Neural progenitor cell (in vitro differentiated cells): ENCODE measurements around a stretch of chr6.

DNA sequence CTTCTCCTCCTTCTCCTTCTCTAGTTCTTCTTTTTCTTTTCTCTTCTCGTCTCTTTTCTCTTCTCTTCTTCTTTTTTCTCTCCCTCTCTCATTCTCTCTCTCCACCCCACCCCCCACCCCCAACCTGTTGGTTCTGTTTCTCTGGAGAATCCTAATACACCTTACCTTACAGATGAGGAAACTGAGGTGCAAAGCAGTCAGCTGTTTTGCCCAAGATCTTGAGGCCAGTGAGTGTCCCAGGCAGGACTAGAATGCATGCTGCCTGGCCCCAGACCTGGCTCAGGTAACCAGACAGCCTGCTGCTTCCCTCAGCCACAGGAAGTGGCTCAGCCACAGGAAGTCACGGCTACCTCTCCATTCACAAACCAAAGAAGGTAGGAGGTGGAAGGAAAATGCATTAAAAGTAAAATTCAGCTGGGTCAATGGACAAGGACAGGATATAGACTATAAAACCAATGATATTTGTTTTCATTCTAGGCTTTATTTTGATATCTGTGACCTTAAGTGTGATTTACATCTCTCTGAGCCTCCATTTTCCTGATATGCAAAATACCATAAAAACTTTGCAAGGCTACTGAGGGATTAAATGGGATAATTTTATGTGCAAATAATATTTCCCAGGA lies 517.6 kb downstream of the CD83 start:
- RAMPAGE, long total RNA = no peak

GRCh38 chr6:14784615-14785419 lies 461.1 kb upstream of the JARID2 start:
- RAMPAGE, long total RNA = no peak

DNA sequence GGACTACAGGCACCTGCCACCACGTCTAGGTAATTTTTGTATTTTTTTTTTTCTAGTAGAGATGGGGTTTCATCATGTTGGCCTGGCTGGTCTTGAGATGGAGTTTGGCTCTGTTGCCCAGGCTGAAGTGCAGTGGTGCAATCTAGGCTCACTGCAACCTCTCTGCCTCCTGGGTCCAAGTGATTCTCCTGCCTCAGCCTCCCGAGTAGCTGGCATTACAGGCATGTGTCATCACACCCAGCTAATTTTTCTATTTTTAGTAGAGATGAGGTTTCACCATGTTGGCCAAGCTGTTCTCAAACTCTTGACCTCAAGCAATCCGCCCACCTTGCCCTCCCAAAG lies 404.3 kb upstream of the JARID2 start:
- RAMPAGE, long total RNA = no peak

- RAMPAGE, long total RNA = no peak
Measured at GRCh38 chr6:14871228-14871635, 374.6 kb upstream of the JARID2 start.

DNA sequence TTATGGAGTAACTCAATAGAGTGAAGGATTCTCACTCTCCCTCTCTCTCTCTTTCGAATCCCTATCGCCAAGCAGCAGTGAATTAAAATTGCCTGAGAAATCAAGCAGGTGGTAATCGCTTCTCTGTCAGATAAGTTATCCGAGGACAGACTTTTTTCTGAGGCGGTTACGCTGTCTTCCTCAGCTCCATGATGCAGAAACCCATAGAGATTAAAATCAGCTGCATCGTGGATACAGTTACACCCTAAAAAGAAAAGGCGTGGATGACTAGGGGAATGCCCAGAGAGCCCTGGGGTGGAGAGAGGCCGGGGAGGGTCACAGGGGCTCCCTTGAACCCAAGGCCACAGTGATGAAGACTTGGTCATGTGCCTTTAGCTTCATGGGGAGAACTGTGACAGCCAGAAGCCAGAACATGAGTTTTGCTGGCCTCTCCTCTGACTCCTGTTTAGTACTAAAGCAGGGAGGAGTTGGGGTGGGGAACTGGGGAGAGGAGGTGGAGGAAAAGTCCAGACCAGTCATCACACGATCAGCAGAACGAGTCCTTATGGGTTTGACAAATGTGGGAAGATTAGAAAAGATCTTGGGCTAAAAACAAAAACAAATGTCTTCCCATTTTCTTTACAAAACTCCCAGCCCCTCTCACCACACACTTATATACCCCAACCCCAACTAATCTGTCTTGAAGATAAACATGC lies 138.7 kb upstream of the JARID2 start:
- RAMPAGE, long total RNA = no peak

- RAMPAGE, long total RNA = no peak
Measured at GRCh38 chr6:15286970-15287169, 41.0 kb downstream of the JARID2 start.

- RAMPAGE, long total RNA = no peak
Measured at GRCh38 chr6:15299481-15300297, 53.8 kb downstream of the JARID2 start.

GRCh38 chr6:15317815-15318158 lies 71.9 kb downstream of the JARID2 start:
- RAMPAGE, long total RNA = no peak

GRCh38 chr6:15362731-15363297 lies 116.9 kb downstream of the JARID2 start:
- RAMPAGE, long total RNA = no peak

DNA sequence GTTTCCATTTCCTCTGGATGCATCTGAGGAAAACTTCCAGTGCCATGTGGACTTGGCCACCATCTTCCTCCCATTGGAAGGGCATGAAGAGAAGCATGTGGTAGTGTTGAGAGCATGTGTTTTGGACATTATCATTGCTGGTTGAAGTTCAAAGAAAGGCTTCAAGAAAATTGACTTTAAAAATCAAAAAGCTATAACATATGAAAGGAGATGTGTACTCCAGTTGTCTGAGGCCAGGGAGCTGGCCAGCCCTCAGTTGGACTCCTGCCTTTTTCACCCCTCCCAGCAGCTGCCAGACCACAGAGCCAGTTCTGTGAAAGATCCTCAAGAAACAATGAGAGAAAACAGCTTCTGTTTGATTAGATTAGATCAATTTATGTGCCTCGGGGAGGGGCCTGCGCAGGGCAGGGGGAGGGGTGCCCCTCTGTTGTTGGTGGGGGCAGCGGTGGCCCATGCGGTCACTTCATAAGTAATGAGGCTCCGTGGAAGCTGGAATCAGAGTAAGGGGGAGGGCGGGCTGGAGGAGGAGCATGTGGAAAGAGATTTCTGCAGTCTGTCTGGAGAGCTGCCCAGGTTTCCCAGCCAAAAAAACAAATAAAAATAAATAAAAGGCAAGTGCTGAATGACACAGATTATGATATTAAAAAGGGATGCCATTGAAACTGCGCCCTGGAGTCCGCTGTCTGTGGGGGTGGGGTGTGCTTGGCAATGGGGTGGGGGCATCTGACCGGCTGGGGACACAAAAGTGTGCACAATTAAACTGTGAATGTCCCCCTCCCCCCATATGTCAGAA lies 154.1 kb downstream of the JARID2 start:
- RAMPAGE, long total RNA = no peak

DNA sequence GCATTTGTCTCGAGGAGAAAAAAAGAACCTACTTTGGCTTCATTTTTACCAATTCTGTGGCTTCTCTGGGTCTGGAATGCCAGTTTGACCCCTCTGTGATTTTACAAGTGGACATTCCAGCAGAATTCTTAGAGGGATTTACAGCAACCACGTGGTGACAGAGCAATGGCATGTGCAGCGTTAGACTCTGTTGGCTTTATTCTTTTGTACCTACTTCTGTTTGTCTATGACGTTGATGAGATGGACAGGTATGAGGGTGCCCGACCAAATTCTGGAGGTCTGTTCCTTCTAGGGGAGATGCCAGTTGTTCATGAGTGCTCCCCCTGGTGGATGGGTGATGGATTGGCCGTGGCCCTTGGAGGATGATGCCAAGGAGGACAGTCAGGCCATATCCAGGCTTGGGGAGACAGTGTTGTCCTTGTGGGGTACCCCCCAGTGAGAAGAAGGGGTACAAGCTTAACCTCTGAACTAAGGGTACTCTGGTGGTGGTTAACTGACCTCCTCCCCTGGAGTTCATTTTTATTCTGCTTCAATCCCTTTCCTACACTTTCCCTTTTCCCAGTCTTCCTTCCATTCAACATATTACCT lies 198.6 kb downstream of the DTNBP1 start:
- RAMPAGE, long total RNA = no peak

- RAMPAGE, long total RNA = no peak
Measured at GRCh38 chr6:15475166-15475800, 187.5 kb downstream of the DTNBP1 start.

DNA sequence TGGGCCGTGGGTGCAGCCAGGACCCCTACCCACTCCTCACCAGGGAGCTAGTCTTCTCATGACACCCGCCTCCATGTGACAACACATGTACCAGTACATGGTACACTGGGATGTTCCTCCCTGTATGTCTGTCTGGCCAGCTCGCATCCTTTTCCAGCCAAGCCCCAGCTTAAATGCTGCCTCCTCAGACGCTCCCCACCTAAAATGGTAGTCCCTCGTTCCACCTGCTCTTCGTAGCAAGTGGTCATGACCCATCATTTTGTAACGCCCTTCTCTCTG lies 162.4 kb downstream of the DTNBP1 start:
- RAMPAGE, long total RNA = no peak

DNA sequence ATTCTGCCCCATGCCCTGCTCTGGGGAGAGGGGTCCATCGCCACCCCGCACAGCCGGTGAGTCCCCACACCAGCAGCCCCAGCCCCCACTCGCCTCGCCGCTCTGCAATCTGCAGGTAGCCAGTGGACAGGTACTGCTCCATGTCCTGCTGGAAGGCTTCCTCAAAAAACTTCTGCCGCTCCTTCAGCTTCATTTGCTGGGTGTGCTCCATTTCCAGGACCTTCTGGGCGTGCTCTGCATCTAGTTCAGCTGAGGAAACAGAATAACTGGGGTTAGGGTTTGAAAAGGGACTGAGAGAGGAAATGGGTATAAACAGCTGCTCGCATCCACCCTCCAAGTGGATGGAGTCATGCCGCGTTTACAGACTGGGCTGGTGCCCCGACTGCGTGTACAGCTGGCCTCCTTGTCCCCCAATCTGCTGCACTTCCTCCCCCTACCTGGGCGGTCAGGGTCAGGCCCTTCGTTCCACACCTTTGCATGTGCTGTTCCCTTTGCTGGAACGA lies 129.6 kb downstream of the DTNBP1 start:
- RAMPAGE, long total RNA = no peak

GRCh38 chr6:15586496-15587258 lies 76.2 kb downstream of the DTNBP1 start:
- RAMPAGE, long total RNA = no peak

DNA sequence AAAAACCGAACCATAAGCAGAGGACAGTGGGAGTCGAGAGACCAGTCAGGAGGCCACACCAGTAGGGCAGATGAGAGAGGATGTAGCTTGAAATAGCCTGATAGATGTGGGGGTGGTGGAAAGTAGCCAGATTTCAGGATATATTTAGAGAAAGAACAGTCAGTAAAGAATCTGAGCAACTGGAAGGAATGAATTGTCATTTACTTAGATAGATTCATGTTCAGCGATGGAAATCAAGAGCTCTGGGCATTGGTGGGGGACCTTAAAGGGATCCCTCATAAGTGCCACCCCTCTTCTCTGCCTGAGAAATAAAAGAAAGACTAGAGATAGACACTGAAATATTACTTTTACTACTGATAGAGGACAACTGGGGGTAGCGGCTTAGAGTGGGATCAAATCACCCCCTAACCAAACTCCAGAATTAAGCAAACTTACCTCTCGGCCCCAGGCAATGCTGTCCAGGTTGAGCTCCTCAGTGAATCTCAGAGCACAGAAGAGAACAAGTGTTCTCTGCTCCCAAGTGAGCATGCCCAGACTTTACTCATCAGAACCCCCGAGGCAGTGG lies 133.7 kb upstream of the DTNBP1 start:
- RAMPAGE, long total RNA = no peak

DNA sequence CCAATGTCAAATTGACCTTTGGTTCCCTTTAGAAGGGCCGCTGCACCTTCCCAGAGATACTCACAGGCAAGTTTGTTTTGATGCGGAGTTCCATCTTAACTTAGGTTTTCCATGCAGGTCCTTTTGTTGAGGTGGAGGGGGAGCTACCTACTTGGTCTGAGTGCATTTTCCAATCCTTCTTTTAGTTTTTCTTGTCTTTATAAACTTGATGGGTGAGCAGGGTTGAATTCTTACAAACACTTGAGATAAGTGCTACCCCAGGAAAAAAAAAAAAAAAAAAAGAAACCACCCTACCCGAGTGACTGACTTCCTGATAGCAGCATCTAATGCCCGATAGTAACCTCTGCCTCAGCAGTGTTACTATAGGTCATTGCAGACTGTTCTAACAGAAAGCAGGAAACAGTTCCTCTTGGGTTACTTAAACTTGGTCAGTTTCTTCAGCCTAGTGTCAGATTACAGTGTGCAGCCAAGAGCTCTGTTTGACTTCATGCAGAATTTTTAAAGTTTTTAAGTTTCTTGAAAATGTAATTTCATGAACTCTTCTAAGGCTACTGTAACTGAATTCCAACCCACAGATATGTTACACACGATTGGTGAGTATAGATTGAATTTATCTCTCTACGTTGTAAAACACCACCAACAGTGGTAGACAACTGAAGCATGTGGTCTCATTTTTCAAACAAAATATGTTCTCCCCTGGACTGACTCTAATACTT lies 2.0 kb downstream of the MYLIP start:
- RAMPAGE, long total RNA = no peak

- RAMPAGE, long total RNA = no peak
Measured at GRCh38 chr6:16134756-16135818, 6.2 kb downstream of the MYLIP start.

DNA sequence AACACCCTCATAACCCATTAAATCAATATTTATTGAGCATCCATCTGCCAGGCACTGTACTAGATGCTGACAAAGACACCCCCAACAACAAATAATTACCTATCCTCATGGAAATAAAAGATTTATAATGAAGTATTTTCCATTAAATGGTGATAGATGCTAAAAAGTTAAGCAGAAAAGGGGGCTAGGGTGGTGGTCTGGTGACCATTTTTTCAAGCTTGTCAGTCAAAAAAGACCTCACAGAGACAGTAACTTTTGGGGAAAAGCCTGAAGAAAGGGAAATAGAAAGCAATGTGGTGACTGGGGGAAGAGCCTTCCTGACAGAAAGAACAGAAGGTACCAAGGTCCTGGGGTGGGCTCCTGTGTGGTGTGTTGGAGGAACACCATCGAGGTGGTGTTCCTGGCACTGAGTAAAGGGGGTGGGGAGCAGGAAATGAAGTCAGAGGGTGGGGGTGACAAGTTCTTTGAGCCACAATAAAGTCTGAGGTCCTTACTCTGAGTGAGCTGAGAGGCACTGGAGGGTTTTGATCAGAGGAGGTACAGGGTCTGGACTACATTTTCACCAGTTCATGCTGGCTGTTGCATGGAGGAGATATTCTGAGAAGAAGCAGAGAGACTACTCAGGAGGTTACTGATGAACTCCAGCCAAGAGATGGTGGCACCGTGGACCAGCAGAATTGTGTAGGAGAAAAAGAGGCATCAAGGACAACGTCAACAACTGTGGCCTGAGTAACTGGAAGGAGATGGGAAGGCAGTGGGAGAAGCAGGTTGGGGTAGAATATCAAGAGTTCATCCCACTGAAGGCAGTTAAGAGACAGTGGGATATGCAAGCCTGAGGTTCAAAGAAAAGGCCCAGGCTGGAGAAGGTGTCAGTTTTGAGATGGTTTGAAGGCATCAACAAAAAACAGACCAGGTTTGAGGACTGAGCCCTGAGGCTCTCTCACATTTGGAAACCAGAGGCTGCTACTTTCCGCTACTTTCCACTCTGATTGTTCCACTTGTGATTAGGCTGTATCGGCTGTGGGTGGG lies 198.2 kb downstream of the GMPR start:
- RAMPAGE, long total RNA = no peak

DNA sequence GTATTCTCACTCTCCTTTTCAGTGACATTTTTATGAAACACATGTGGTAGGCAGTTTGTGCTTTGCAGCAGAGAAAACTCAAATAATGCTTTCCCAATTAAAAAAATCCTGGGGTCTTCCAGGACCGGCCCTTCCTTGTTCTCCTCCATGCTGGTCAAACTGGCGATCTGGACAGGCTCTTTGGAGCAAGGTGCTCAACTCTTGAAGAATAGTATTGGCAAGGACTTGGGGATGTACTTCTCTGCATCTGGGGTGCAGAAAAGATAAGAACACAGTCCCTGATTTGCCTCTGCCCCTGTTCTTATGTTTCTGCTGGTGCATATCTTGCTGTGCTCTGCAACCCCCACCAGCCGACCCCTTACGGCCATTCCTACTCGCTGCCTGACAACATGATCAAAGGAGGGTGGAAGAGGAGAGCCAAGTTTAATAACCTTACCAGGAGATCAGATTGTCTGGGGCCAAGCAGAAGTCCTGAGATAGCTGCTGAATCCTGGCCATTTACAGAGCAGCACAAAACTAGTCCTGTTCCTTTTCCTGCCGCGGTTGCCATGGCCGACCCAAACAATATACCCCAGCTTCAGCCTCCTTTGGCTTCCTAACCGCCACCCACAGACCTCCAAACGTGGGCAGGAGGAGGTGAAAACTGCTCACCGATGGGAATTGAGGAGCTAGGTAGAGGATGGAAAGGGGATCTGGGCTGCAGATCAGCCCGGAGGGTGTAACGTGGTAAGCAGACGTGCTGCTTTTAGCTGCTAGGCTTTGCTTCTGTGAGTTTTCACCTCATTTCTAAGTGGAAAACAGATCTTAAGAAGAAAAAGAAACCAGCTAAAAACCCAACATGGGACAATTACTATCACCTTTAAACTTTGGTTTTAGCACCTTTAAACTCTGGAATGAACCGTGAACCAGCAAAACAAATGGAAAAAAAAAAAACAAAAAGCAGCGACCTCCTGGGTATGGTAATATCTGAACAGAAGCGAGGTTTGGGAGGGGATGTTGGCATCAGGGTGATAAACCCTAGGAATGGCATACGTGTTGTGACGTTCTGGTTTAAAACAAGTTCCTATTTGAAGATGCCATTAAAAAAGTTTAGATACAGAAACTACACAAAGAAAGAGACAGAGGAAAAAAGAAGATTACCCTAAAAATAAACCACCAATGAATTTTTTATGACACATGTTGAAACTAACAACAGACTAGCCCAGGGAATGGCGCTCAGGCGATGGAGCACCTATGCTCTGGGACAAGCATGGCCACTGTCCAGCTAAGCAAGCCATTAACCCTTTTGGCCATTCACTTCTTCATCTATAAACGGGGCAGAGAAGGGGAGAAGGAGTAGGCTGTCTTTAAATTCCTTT lies 60.7 kb downstream of the ATXN1 start:
- RAMPAGE, long total RNA = no peak